ENCODE data around the genes MMAA and LSM6.

GRCh38 chr4:143431501-143432249, 81.8 kb upstream of the SMARCA5 start:
- PRO-cap = no peak

GRCh38 chr4:143513178-143513405, 410 bp upstream of the SMARCA5 start:
- PRO-cap = bidirectional peak, plus-strand start at chr4:143513723, minus-strand start at chr4:143513351

DNA sequence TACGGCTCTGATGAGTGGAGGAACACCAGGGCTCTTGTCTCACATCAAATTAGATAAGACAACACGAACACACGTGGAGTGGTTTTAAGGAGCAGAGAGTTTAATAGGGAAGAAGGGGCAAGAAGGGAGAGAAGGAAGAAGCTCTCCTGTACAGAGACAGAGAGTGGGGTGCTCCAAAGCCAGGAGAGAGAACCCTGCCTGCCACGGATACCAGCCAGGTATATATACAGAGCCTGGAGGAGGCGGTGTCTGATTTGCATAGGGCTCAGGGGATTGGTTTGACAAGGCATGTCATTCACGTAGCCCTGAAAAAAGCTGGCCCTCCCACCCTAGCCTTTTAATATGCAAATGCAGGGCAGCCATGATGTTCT, 198.9 kb upstream of the GYPA start:
- PRO-cap = no peak

DNA sequence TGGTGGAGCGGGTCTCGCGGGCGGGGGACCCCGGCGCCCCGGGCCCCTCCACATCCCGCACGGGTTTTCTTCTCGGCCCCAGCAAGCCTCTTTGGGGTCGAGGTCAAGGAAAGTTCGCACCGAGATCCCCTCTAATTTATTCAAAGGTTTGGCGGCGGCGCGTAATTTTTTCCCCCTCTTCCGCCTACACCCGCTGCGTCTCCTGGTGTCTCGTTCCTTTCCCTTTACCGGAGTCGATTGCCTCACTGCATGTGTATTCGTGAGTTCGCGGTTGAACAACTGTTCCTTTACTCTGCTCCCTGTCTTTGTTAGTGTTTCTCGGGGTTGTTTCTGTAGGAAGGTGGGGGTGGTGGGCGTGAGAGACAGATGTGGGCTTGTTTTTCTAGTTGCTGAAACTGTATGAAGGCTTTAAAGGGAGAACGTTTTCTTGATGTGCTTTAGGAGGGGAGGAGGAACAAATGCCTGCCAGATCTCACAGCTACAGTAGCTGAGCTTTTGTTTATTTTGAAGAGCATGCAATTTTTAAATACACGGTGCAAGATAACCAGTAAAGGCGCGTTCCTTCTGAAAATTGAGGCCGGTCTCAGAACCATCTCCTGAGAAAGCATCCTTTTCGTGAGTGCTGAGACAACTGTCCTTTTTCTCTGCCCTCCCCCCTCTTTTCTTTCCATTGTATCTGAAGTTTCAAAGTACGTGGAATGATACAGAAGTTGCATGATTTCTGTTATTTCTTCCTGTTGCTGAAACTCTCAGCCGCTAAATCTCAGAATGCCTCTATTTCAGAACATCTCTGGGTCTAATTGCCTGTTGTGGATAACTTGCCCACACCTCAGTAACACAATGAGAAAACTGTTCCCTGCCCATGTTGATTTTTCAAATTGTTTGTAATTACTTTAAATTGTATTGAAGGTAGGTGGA, 1.2 kb downstream of the SMAD1 start:
- PRO-cap = bidirectional peak, plus-strand start at position 227 of the sequence, minus-strand start at position 226 of the sequence; bidirectional peak, plus-strand start at position 525 of the sequence, minus-strand start at position 307 of the sequence

- PRO-cap = bidirectional peak, plus-strand start at chr4:145619396, minus-strand start at chr4:145619330
Measured at GRCh38 chr4:145618476-145619536, at the start of gene MMAA. MMAA (plus strand) TSS chr4:145619385.

GRCh38 chr4:146175393-146176492, at the start of gene LSM6:
LSM6 (plus strand) TSS chr4:146175718.
- PRO-cap = bidirectional peak, plus-strand start at chr4:146175736, minus-strand start at chr4:146175623

DNA sequence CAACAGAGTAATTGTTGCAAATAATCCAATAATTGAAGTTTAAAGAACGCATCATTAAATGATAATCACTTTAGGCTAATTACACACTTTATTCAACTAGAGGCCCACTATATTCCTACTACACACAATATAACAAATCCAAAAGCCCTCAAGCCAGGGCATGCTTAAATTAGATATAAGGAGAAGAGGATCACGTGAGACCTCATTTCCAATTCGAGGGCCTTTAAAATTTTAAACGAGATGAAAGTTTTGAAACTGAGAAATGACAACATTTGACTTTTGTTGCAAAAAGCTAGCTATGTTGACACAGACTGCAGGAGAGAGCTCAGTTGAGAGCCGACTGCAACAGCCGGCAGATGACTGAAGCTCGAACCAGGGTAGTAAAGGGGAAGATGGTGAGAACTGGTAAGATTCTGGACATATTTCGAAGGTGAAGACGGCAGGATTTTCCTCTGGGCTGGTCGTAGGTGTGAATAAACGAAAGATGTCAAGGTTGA, 851 bp downstream of the PRMT9 start:
- PRO-cap = unidirectional peak, plus-strand start at position 328 of the sequence

- PRO-cap = no peak
Measured at GRCh38 chr4:147684425-147684925, 512 bp upstream of the PRMT9 start.

GRCh38 chr4:147816288-147816742, 84.4 kb downstream of the ARHGAP10 start:
- PRO-cap = no peak

GRCh38 chr4:147830806-147831479, 99.1 kb downstream of the ARHGAP10 start:
- PRO-cap = no peak

GRCh38 chr4:147874688-147875348, 142.9 kb downstream of the ARHGAP10 start:
- PRO-cap = no peak

- PRO-cap = no peak
Measured at GRCh38 chr4:147925772-147926791, 194.2 kb downstream of the ARHGAP10 start.

- PRO-cap = no peak
Measured at GRCh38 chr4:148162280-148163201, 279.7 kb downstream of the NR3C2 start.

DNA sequence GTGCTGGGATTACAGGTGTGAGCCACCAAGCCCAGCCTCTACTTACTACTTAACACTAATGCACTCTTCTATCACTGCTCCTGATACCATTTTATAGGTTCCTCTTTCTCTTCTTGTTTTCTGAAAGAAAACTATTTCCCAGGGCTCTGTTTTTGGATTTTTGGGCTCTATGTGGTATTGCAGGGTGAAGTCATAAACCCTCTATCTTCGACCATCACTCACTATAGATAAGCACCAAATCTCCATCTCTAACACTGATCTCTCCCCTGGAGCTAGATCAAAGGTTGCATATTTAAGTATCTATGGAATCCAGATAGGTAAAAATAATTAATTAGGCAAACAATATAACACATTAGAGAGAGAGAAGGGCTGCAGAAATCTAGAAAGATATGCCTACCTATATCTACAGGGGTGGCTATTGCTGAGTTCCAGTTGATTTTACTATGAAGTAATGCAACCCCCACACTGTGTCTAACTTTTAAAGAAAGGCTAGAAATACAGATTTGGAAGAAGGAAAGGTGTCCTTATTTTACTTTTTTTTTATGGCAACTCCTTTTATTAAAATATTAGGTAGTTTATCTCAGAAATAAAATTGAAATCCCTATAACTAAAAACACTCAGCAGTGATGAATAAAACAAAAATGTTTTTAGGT, 206.1 kb upstream of the MAB21L2 start:
- PRO-cap = no peak

DNA sequence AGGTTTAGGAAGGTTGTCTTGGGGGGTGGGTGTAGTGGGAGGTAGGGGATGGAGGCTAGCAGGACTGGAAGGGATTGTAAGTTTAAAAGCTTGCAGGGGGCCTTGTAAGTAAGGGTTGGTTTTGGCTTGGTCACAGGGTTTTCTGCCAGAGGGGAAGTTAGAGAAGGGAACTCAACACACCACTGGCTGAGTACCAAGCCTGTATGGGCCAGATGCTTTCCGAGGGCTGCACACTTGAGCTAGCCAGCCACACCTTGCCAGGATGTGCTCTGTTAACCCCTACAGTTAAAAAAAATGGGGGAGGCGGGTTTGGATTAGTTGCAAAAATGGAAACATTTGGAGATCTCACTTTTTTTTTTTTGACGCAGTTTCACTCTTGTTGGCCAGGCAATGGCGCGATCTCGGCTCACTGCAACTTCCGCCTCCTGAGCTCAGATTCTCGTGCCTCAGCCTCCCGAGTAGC, 1.2 kb upstream of the RPS3A start:
- PRO-cap = no peak

GRCh38 chr4:151141785-151142249, 42.4 kb downstream of the RPS3A start:
- PRO-cap = no peak

DNA sequence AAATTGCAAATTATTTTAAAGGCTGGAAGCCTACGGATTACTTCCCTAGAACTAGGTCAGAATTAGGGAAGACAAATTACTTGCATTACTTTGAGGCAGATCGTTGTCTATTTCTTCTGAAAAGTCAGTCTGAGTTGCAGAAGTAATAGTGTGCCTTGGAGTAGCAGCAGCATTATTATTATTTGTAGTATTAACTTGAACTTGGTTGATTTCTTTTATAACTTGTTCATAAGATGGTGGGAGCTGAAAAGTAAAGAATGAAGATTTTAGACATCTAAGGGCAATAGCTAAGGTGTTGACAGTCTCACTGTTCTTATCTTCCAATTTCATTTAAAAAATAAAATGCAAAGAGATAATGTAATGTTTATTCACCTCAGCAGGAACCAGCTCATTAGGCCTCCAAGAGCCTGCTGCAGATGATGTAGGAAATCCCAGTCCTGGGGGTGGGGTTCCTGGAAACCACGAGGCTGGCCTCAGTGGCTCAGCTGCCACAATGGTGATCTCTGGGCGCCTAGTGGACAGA, 77.1 kb downstream of the RPS3A start:
- PRO-cap = no peak

- PRO-cap = no peak
Measured at GRCh38 chr4:151284236-151285454, 7.7 kb downstream of the PRSS48 start.

DNA sequence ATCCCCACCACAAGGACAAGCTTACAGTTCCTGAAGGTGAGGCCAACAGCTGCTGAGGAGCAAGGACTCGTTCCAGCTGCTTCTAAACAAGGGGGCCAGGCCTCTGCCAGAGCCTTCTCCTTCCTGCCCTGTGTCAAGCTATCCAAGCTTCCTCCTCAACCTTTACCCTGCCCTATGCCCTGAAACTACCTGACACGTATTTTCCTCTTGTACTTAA, 8.8 kb downstream of the SH3D19 start:
- PRO-cap = no peak

DNA sequence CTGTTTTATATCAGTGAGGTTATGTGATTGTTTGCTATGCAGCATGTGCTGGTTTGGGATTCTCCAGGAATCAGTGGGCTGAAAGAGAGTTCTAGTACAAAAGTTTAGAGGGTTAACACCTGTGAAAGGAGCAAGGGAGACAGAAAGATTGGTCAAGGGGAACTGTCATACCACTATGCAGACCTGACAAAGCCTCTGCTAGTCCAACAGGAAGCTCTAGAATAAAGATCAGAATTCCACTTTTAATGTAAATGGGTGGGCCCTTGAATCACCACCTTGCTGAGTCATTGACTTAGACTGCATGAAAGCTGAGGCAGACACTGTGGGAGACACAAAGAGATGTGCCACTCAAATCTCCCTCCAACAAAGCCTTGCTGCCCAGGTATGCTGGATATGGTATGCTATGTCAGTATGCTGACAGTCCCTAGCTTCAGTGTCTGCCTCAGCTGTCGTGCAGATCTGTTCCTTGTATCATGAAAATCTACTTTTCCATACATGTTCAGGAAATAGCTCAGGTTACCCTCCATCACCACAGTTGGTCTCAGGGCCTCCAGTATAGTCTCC, 6.2 kb upstream of the SH3D19 start:
- PRO-cap = no peak